ENCODE results near the gene RGS8.

- PRO-cap: no peak
Measured at GRCh38 chr1:180192531-180192946, 37.5 kb upstream of the LHX4 start.

- PRO-cap: no peak
Measured at GRCh38 chr1:180230993-180232015, 1.2 kb downstream of the LHX4 start.

DNA sequence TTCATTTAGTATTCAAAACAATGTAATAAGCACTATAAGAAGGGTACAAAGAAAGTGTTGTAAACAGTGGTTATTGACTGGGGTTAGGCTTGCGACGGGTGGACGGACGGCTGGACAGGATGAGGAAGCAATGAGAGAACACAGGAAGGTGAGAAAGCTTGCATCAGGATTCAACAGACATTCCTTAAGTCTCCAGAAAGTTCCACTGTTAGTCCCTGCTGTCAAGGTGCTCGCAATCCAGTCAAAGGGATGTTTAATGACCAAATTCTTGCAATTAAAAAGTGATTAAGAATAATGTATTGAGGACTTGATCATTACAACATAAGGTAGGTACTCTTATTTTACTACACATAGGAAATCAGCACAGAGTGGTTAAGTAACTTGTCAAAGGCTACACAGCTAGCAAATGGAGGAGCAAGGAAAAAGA lies 956 bp upstream of the ACBD6 start:
- PRO-cap: bidirectional peak, plus-strand start at position 89 of the sequence, minus-strand start outside the sequence; unidirectional peak, minus-strand start at position 132 of the sequence

GRCh38 chr1:180925538-180926097 lies 12.9 kb downstream of the KIAA1614 start:
- PRO-cap: no peak

DNA sequence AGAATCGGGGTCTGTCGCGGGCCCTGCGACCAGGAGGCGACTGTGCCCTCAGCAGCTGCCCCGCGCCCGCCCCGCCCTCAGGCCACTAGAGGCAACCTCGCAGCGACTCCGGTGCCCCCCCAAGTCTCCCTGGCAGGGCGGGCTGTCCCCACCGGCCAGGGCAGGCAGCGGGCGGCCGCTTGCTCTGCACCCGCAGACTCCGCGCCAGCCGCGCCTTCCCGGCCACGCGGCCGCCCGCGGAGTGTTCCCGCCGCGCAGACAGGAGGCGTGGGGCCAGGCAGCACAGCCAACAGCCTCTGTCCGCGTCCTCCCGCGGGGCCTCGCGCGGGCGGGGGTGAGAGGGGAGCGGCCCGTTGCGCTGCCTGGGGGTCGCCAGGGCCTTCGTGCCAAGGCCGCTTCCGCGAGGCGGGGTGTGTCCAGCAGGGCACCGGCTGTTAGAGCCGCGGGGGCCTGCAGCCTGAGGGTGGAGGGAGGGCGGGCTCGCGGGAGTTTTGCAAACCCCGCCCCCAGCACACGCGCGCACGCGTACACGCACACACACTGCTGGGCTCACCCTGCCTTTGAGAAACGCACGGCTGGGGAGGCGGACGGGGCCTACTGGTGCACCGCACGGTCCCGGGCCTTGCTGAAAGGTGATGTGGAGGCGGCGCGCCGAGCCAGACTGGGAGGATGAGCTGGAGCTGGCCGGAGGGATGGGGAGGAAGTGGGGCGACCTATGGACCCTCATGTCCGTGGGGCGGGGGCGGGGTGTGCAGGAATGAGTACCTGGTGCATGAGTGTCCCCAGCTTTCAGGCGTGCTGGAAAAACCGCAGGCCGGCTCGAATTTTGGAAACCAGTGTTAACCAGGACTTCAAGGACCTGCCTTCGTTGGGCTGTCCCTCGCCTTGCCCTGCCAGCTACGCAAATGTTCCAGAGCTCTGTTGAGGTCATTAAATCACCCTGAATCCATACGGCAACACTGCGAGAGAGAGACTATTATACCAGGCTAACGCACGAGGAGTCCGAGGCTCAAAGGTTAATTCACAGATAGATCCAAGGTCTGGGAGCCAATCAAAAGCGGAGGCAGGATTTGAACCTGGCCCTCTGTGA lies 41.6 kb downstream of the KIAA1614 start:
- PRO-cap: bidirectional peak, plus-strand start at position 563 of the sequence, minus-strand start at position 217 of the sequence

DNA sequence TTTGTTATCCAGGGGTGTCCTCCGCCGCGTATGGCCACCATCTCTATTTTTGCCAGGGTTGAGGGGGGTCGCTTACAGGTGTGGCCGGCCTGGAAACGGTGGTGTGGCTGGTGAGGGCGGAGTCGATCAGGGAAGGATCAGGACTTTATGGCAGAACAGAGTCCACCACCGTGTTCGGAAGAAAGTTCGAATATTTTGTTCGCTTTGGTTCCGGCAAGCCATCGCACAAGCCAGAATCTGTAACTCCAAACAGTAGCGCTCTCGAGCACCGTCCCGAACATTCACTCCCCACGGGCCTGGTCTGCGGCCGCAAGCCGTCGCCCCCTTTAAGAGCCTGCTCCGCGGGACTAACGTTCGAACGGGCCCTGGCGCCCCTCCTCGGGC lies 309 bp upstream of the IER5 start:
- PRO-cap: bidirectional peak, plus-strand start outside the sequence, minus-strand start at position 303 of the sequence

DNA sequence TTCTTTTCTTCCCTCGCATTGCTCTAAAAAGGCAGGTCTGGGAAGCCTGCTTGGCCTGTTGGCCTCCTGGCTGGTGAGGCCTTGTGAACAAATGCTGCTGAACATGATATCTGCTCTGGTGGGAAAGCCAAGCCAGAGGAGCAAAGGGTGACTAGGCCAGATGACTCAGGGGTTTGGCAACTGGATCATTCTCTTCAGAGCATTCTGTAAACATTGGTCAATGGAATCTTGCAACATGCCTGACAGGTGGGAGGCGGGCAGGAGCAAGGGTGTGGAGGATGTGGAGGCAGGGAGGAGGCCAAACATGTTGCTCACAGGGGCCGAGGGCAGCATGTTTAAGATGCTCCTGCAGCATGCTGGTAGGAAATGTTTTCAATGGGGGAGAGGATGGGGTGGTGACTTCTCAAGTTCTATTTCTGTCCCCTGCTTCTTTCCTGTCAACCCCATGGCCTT lies 24.0 kb downstream of the IER5 start:
- PRO-cap: no peak

- PRO-cap: unidirectional peak, minus-strand start at chr1:181142511
Measured at GRCh38 chr1:181142192-181142797, 53.8 kb downstream of the IER5 start.

DNA sequence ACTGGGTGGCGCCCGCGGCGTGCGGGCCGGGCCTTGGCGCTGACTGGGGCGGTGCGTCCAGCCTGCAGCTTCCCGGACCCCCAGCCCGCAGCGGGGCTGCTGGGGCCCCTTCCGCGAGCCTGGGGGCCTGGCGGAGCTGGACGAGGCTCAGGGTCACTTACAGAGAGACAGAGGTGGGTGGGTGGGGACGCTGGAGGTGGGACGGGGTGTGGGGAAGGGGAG lies 101.5 kb downstream of the IER5 start:
- PRO-cap: no peak

GRCh38 chr1:182175335-182175845 lies 113.9 kb upstream of the ZNF648 start:
- PRO-cap: no peak

GRCh38 chr1:182196759-182197612 lies 135.5 kb upstream of the ZNF648 start:
- PRO-cap: no peak

DNA sequence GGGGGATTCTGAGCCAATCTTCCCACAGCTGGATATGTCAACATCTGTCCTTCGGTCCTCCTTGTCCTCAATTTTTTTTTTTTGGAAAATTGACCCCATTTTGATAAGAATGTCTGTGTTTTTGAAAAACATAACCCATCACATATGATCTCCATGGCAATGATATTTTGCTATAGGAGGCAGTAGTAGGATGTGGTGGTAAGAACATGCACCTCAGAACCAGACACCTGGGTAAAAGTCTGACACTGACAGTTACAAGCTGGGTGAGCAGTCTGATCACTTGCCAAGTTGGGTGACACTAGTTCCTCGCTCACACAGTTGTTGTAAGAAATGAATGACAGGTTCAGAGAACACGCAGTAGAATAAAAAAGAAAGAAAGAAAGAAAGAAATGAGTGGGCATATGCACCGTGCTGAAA lies 90.7 kb downstream of the GLUL start:
- PRO-cap: no peak

- PRO-cap: no peak
Measured at GRCh38 chr1:182317301-182317899, 74.2 kb downstream of the GLUL start.

DNA sequence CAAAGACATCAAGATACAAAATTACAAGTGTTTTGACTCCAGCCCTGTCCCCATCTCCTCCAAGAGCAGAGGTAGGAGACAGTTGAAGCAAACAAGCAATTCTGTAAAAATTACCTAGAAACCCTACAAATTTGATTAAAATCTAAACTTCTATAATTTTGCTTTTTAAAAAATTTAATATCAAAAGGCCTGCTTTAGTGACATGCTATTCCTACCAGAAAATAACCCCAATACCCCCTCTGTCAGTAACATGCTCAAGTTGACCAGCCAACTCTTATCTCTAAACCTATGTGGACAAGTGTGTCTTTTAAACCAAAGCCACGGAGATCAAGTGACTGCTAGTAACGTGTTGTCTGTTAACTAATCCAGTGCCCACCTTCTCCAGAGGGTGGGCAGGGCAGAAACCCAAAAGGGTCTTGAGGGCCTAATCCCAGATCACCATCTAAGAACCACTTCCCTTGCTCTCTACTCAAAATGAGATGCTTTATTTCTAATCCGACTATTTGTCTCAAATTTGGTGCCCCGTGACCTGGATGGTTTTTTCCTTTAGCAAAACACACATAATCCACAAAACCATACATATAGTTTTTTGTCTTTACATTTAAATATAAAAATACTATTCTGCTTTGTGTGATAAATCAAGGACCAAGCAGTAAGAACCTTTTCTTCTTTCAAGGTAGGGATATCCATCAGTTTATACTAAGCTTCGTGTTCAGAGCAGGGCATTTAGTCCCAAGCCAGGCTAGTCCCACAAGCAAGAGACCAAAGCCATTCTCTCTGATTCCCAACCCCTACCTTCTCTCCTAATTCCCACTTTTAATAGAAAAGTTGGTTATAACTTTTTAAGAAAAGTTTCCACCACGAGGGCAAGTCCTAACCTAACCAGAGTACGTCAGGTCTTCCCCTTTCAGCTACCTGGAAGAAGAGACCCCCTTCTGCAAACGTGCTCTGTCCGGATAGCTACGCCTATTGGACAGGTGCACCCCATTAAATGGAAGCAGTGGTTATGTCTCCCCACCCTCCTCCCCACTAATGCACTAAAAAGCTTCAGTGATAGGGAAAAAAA lies 8.1 kb downstream of the GLUL start:
- PRO-cap: no peak

GRCh38 chr1:182460504-182460995 lies 10.6 kb downstream of the RGSL1 start:
- PRO-cap: bidirectional peak, plus-strand start at chr1:182460839, minus-strand start at chr1:182460630

DNA sequence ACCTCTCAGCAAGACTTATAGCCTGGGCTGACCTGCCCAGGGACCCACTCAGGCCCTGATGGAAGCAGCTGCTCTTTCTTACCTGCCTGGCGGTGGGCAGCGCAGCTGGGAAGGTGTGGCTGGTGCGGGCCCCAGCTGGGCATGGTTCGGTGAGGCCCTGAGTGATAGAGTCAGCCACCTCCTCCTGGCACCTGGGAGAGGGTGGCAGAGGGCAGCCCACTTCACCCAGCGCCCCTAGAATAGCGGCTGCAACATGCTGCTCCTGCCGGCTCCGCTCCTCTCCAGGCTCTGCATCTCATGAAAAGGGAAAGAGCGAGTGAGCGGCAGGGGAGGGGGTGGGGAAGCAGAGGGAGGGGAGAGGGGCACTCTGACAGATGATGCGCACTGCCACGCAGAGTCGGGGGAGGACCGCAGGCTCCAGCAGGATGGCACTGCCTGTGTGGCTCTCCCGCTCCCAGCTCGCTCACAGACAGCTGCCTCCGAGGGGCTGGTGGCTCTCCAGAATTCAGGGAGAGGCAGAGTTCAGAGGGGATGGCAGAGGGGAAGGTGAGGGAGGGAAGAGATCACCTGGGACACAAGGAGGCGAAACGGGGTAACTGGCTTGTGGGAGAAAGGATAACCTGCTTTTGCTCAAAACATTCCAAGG lies at the start of gene RGS8:
Gene RGS8 (minus strand): TSS at position 318 of the 646 bp plus-strand sequence.
- PRO-cap: no peak

DNA sequence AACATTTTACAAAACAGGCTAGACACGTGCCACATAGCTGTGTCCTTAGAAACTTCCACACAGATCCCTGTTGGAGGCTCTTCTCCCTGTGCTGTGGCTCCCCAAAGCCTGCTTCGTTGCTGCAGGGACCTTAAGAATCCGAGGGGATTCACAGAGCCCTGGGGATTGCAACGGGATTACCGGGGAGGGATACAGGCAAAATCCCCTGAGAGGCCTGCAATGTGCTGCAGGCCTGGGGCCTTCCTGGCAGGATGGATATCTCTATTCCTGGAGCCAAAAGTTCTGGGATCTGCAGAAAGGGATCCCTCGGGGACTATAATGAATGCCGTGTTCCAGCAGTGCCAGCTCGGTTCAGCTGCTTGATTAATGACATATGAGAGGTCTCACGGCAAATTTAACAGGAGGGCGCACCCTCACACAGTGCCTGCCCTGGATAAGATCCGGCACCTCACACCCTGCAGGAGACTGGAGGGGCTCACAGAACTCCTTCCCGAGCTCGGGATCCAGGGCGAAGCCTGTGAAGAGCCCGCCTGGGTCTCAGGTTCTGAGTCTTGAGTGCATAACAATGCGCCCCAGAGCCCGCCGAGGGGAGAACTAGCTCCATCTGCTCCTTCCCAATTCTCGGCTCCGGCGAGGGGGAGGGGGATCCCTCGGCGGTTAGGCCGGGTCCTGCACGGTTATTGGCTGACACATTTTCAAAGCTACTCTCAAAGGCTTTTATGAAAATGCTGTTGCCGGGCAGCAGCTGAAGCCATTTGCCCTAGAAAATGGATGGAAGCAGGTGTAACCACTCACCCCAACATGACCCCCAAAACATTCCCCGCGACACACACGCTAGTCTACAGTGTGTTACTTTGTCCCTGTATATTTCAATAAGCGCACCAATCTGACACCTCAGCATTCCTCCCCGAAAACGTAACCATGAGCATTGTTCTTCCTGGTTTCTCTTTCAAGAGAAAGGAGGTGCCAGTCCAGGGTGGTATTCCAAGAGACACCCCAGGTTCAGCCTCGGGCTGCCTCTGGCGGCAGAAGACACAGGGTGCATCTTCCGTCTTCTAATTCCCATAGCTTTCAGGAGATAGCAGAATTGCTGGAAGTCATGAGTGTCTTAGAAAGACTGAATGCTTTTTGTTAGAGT lies 15.5 kb upstream of the RGS8 start:
- PRO-cap: no peak

GRCh38 chr1:182934233-182934552 lies 18.8 kb downstream of the SHCBP1L start:
- PRO-cap: no peak

DNA sequence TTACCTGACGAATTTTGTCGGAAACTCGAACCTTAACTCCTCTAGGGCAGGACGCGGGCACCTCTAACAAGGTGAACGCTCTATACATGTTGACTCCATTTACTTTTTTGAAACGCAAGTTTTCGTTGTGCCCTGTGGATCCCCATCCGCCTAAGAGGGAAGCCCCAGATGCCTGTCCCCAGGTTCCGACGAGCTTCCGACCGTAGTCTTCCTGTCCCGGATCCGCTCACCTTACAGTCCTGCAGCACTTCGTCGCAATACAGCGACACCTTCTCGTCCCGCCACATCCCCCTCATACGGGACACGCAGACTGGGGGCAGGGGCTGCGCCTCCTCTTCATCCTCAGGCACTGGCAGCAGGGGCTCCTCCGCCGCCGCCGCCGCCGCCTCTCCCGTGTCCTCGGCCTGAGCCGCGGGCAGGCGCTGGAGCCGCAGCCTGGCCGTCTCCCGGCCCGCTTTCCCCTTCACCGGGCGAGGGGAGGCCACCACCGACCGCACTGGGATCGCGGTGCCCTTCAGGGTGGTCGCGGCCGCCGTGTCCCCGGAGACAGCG lies 391 bp downstream of the SHCBP1L start:
- PRO-cap: no peak

DNA sequence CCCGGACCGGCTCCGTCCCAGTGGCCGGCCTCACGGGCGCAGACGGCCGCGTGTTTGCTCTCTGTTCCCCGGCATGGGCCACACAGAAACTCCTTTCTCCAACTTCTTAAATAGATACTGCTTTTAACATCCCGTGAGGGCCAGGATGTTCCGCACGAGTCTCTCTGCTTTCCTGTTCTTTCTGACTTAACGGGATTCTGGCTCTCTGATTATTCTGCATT lies 875 bp downstream of the LAMC1 start:
- PRO-cap: bidirectional peak, plus-strand start at position 120 of the sequence, minus-strand start at position 82 of the sequence; unidirectional peak, minus-strand start at position 183 of the sequence